Measurements from ENCODE around the genes DCAF16, SLIT2 and PPARGC1A.

GRCh38 chr4:15921311-15921701 is 17.2 kb downstream of the FGFBP1 start:
- PRO-cap: no peak

- PRO-cap: no peak
Measured at GRCh38 chr4:16082843-16083046, 1.1 kb downstream of the PROM1 start.

DNA sequence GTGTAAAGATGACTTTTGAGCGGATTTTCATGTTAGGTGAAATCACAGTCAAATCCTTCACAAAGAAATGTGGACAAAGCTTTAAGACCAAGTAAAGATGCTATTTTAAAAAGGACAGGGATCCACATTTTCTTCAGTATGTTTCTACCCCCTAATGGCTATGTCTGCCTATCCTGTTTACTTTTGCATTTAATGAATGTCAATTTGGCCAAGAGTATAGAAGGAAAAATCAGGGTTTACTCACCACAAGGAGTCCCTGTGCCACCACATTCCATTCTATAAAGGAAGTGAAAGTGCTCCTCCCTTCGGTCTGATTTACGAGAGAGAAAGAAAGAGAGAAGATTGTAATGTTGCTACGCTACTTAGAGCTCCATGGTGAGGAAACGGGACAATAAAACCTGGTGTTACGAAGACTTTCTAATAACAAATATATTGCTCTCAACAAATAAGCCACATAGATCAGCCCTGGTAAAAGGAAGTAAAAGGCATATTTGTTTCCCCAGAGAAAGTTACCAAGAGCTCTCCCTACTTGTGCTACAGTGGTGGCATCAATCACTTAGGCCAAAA is 29.8 kb downstream of the TAPT1 start:
- PRO-cap: no peak

GRCh38 chr4:16227444-16227939 is 1.2 kb upstream of the TAPT1 start:
- PRO-cap: unidirectional peak, minus-strand start at chr4:16227863

DNA sequence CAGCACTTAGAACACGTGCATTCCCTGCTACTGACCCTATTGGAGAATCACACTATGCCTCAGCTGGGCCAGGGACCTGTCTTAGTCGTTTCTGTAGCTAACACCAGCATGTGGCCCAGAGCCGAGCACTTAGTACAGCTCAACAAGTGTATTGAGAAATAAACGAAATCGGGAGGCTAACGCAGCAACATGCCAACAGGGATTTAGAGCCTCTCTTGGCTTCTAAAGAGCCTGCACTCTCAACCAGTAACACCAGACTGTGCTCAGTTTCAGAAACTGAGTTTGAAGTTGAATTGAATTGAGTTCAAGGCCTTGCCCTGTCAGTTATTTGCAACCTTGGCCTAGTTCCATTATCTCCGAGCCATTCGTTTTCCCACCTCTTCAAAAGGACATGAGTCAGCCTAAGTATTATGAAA is 71.2 kb upstream of the LDB2 start:
- PRO-cap: no peak

- PRO-cap: no peak
Measured at GRCh38 chr4:17437172-17437538, 74.7 kb downstream of the QDPR start.

DNA sequence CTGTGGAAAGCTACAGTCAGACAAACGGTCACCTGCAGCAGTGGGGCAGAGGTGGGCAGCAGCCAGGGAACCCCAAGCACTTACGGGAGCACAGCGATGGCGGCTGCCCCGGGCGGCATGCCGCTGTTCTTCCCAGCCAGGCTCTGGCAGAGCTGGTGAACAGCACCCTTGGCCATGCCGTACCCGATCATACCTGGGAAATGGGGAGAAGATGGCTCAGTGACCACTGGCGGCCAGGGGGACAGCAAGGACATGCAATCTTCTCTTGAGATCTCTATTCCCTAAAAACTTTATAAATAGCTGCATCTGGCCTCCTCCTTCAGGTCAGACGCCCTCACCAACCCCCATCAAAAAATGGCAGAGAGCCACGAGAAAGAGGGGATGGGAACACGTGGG is 19.7 kb downstream of the QDPR start:
- PRO-cap: no peak

GRCh38 chr4:17501626-17501951 is 10.3 kb downstream of the QDPR start:
- PRO-cap: no peak

- PRO-cap: no peak
Measured at GRCh38 chr4:17580942-17581828, 4.2 kb downstream of the LAP3 start.

DNA sequence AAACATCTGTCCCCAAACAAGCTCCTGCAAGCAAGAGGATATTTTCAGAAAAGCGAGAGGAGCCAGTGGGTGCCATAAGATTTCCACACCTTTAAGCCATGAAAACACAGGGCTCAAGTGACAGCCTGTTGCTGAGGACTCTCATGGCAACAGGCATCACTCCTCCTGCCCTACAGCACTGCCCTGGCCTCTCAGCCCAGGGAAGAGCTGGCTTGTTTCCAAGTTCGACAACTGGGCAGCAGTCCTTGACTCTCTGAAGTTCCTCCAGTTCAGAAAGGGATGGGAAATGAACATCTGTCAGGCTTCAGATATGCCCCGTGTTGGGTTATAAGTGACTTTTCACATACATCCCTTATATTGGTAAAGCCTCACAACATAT is 9.9 kb downstream of the FAM184B start:
- PRO-cap: no peak

- PRO-cap: bidirectional peak, plus-strand start at chr4:17810988, minus-strand start at chr4:17810729
Measured at GRCh38 chr4:17810000-17811103, at the start of gene DCAF16. Gene DCAF16, minus strand, starts transcription at chr4:17810757.

DNA sequence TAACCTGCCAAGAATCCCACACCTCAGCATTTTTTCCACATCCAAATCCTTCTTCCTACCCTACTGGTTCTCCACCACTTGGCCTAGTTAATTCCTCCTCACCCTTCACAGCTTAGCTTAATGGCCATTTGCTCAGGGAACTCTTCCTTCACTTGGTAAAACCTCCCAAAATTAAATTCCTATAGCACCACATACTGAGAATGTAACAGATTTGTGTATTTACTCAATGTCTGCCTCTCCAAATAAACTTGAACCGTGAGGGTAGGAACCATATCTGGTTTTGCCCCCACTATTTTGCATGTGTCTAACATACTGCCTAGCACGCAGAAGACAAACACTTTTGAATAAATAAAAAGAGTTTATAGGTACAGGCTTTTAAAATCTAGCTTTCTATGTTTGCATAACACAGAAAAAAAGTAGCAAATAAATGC is 55.4 kb downstream of the NCAPG start:
- PRO-cap: no peak

- PRO-cap: no peak
Measured at GRCh38 chr4:18019922-18020426, 1.6 kb downstream of the LCORL start.

- PRO-cap: no peak
Measured at GRCh38 chr4:18829096-18829469, 807.5 kb upstream of the LCORL start.

DNA sequence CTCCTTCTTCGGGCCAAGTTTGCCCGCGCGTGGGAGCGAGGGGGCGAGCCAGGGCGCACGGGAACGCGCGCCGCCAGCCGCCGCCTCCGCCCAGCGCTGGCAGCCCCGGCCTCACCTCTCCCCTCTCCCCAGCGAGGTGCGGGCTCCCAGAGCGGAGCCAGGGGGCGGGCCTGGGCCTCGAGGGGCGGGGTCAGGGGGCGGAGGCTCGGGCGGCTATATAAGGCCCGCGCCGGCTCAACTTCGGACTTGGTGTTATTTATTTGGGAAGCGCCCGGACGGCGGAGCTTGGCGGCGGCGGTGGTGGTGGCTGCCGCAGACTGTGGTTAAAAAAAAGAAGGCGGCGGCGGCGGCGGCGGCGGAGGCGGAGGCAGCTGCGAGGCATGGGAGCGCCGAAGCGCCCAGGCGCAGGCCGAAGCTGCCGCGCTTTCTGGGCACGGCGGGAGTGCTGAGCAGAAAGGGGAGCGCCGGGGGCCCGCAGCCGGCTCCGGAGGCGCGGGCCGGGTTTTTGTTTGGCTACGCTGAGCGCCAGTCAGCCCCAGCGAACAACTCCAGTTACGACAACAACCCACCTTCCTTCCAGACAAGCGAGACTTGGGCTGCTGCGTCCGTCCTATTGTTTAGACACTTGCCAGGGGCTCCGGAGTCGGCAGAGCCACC is at the start of gene SLIT2:
TSS of gene SLIT2 (plus strand) at position 245 of the 657 bp plus-strand sequence.
- PRO-cap: bidirectional peak, plus-strand start at position 243 of the sequence, minus-strand start at position 119 of the sequence

DNA sequence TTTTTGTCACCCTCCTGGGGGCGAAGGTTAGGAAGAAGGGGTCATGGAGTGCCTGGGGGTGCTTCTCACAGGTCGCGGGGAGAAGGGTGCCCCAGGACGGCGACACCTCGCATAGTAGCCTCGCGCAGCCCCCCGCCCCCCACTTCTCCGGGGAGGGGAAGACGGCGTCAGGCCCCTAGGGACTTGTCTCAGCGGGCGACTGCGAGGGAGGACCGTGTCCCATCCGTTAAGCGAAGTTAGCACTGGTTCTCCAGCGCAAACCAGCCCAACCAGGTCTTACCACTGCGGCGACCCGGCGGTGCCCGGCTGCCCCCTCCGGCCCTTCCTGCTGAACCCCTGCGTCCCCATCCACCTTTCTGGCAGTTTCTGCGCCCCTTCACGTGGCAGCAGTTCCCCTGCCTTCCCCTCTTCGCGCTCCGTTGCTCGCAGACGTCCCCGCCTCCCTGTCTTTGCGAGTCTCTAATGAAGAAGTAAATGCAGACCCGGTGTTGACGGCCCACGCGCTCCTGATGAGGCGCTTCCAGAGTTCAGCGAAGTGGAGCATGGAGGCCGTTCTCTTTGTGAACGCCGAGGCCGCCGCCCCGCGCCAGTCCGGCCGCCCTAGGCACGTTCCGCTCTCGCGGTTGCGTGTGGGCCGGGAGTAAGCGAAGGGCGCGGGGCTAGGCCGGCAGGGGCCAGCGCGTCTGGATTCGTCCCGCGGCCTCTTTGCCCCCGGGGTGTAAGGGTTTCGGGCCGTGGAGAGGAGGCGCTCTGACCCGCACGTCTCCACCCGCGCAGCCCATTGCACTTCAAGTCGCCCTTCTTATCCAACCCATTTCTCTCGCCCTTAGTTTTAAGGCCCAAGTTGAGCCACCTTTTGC is 3.0 kb downstream of the SLIT2 start:
- PRO-cap: no peak

DNA sequence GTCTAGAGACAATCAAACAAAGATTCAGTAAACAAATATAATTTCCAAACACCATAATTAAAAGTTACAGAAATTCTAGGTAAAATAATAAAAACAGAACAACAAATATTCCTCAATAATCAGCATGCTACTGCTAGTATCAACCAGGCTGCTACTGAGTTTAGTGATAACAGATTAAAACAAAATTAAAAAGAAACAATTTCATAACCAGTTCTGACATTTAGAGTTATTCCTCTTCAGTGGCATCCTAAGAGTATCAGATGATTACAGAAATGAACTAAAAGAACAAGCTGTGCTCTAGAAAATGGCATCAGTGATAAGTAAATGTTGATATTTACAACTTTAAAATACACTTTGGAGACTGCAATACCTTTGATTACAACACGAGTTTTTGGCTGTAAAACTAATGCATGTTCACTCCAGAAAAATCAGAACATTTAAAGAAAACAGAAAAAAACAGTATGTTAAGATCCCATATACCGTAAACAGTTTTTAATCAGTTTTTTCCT is 73.0 kb downstream of the ADGRA3 start:
- PRO-cap: no peak

GRCh38 chr4:23414163-23414569 is 475.7 kb downstream of the PPARGC1A start:
- PRO-cap: no peak

- PRO-cap: no peak
Measured at GRCh38 chr4:23718096-23718382, 171.8 kb downstream of the PPARGC1A start.

GRCh38 chr4:23889512-23890359 is at the start of gene PPARGC1A:
Gene PPARGC1A, minus strand, starts transcription at chr4:23890047.
- PRO-cap: no peak